Measurements from ENCODE around the gene RPL17.

DNA sequence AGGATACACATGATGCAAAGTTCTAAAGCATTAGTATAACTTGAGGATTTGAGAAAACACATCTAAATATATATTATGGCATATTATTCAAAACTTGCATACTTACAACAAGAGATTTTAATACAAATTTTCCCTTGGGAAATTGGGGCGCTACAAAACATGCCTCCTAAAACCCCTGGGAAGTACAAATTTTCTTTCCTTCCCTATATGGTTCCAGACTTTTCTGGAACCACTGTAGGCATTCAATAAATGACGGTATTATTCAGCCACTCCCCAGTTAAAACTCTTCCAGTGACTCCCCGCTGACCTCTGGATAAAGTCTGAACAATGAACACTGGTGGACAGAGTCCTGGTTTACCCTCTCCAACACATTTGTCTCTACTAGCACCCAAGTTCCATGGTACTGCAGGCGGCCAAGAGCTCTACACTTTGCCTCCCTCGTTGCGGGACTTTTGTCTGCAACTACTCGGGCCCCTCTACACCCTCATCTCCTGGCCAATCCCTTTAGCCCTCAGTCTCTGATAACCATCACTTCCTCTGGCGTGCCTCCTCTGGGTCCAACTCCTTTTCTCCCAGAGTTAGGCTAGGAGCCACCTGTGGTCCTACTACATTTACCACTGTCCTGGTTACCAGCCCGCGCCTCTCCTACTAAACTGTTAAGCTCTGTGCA is 998 bp downstream of the HDHD2 start:
- PRO-cap: no peak
- RAMPAGE, long total RNA, 4 experiments: no peak in any of the 4 experiments

DNA sequence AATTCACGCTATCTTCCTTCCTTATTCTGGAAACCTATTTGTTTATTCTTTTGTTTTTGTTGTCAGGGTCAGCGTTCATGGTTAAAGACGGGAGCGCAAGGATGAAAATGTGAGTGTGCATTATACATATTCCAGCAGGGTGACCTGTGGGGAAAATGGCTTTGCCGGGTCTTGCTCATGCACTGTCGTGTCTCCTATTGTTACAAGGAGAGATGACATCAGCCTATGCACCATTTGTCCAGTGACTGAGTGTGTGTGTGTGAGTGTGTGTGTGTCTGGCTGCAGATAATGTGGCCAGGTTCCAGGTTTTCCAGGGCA is 92.7 kb upstream of the SMAD2 start:
- PRO-cap: no peak
- RAMPAGE, long total RNA, 4 experiments: no peak in any of the 4 experiments

- PRO-cap: no peak
- RAMPAGE, long total RNA, 4 experiments: no peak in any of the 4 experiments
Observed at GRCh38 chr18:48084750-48085331, 154.4 kb upstream of the SMAD2 start.

DNA sequence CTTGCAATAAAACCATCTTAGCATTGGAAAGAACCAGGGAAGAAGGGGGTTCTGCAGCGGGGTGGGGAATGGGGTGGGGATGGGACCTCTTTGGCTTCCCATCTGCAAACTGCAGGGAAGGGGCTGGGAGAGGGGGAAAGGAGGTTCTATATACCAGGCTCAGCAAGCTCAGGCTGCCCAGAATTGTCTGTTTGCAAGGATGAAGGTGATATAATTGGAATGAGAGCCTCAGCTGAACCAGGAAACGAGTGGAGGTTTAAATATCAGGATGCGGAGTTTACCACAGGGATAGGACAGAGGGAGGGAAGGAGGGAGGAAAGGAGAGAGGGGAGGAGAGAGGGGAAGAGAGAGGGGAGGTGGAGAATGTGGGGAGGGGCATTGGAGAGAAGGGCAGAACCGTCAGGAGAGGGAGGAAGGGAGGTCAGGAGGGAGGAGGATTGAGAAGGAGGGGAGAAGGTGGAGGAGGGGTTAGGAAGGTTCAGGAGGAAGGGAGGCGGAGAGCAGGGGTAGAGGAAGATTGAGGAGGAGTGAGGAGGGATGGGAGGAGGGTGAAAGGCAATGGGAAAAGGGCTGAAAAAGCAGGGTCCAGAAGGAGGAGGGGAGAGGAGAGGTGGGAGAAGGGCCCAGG is 176.4 kb upstream of the SMAD2 start:
- PRO-cap: no peak
- RAMPAGE, long total RNA, 4 experiments: no peak in any of the 4 experiments

DNA sequence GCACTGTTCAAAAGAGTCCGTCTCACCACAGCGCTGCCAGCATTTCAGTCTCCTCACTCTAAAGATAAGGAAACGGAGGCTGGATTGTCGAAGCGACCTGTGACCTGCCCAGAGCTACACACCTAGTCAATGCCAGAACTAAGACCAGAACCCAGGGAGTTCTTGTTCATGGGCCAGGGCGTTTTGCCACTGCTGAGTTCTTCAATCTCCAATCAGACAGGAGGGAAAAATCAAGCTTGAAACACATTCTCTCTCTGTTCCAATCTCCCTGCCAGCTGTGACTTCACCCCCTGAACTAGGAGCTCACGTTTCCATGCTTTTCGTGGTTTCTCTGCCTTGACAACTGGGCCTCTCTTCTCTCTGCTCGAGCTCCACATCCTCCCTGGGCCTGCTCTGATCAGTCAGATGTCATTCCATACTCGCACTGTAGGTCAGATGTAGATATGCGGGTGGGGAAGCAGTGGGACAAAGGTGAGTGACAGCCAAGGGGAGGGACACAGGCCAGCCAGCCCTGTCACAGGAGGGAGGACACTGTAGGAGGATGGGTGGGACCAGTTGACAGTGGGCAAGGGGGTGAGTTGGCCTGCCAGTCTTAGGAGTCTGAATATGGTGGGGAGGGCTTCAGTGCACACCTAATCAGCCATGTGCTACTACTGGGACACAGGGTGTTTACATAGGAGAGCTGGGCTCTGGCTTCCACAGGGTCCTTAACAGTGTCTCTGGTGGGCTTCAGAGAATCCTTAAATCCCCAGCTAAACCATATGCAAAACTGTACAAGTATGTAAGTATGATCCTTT is 221.2 kb upstream of the SMAD2 start:
- PRO-cap: no peak
- RAMPAGE, long total RNA, 4 experiments: no peak in any of the 4 experiments

GRCh38 chr18:48161190-48161997 is 230.9 kb upstream of the SMAD2 start:
- PRO-cap: bidirectional peak, plus-strand start at chr18:48161467, minus-strand start at chr18:48161341; bidirectional peak, plus-strand start at chr18:48161905, minus-strand start at chr18:48161673
- RAMPAGE, long total RNA, 4 experiments: no peak in any of the 4 experiments

- PRO-cap: no peak
- RAMPAGE, long total RNA, 4 experiments: no peak in any of the 4 experiments
Observed at GRCh38 chr18:48161998-48162516, 231.6 kb upstream of the SMAD2 start.

DNA sequence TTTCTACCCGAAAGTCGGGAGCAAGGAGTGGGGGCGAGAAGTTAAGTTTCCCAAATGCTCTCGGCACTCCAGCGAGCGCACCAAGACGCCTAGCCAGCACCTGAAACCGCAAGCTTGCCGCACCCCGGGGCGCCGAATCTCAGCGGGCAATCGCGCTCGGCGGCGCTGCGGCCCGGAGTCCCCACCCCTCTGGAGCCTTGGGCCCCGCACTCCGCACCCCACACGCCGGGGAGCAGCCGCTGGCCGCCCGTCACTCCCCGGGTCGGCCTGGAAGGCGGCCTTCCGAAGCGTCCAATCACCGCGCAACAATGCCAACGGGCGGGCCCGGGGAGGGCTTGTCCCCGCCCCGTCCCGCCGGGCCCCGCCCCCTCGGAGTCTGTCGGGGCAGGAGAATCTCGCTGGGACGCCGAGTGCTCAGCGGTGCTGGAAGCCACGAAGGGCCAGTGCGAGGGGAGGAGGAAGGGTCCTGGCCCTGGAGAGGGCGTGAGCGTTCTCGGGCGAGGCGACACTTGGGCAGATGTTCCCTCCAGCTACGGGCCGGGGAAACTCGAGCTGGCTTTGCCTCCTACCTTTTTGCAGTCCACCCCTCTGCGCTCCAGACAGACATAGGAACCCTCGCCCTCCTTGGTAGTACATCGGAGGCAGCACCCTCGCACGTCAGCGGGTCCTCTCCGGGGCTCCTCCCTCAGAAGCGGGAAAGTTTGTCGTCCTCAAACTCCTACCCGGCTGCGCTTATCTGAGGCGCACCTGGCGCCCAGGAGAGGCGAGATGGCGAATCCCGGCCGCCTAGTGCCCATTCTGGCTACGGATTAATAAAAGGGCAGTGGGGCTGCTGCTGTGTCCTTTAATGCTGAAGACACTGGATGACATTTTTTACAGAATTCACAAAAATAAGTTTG is 1.2 kb upstream of the ZBTB7C start:
- PRO-cap: bidirectional peak, plus-strand start at position 409 of the sequence, minus-strand start at position 191 of the sequence
- RAMPAGE, long total RNA, 4 experiments: start-site peak on the minus strand in 1 of 4 experiments, centred at position 640 of the sequence, 6 reads per replicate

- PRO-cap: no peak
- RAMPAGE, long total RNA, 4 experiments: no peak in any of the 4 experiments
Observed at GRCh38 chr18:48538369-48538813, 440 bp upstream of the CTIF start.

DNA sequence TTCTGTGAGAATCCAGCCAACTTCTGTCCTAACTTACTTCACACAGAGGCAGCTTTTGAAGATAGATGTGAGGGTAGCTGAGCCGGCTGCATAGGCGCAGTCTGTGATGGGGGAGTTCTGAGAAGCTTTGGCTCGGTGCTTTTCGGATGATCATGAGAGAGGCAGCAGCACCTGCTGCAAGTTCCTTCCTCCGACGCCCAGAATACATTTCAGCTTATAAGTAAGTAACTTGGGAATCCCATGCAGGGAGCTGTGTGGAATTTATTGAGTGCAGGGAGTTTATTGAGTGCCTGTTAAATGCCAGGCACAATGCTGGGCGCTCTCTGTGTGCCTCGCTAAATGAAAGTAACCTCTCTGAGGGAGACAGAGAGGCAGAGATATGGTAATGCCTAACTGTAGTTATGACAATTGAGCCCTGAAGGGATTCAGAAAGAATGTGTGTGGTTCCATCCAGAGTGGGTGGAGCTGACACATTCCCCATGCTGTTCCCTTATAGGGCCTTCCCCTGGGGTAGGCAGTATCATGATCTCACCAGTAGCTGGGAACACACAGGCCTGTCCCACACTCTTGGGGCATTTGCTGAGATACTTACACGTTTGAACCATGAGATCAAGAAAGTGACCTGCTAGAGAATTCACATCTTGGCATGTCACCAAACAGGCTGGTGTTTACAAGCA is 9.0 kb downstream of the CTIF start:
- PRO-cap: bidirectional peak, plus-strand start at position 564 of the sequence, minus-strand start at position 403 of the sequence
- RAMPAGE, long total RNA, 4 experiments: no peak in any of the 4 experiments

DNA sequence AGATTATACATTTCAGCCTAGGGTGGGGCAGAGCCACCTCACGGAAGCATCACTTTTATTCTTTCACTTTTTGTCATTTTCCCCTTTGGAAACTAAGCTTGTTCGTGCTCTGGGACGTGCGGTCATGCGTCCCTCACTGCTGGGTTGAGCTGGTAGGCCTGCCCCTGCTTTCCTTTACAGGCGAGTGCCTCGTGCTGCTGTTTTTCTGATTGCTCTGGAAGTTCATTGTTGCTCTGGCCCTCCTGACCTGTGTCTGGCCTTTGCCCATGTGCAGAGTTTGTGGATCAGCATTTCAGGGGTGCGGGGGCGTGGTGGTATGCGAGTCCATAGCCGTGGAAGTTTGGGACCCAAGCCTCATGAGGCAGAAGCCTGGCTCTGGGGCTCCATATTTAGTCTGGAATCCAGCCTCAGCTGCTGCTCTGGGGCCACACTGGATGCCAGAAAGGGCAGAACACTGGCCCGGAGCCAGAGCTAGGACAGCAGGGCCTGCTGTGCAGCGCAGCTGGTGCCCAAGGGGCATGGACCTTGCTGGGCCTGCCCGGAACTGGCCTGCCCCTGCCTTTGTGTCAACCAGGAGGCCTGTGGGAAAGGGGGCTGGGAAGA is 51.1 kb downstream of the CTIF start:
- PRO-cap: no peak
- RAMPAGE, long total RNA, 4 experiments: no peak in any of the 4 experiments

- PRO-cap: no peak
- RAMPAGE, long total RNA, 4 experiments: no peak in any of the 4 experiments
Observed at GRCh38 chr18:48730683-48731039, 191.8 kb downstream of the CTIF start.

DNA sequence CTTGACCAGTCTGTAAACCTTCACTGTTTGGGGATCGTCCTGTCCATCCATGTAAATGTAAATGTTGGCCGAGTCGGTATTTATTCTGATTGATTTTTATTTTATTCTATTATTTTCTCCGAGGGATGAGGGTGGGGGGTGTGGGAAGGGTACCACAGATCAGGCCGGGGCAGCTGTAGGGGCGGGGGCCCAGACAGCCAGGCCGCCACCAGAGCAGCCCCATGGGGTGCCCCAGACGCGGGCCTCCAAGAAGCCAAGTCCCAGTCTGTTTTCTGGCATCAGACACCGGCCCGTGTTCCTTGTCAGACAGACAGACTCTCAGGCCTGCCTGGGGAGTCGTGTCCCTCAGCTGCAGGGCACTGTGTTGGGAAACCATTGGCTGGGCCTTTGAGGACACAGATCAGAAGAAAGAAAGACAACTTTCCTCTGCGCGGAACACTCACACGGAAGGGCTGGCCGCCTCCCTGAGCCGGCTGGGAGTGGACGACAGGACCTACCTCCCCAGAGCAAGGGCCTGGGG is 88.1 kb downstream of the SMAD7 start:
- PRO-cap: no peak
- RAMPAGE, long total RNA, 4 experiments: no peak in any of the 4 experiments

DNA sequence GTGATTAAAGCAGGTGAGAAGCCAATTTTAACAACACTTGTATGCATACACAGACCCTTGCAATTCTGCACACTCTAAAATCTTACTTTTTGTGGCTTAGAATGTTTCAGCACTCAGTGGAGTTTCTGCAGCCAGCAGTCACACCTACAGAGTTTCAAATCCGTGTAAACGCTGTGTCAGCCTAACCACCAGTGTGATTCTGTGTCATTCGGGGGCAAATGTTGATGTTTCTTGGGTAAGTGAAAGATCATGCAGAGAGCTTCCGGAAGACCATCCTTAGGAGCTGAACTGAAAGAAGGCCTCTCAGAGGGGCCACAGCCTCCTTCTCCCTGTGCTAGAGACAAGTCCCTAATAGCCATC is 82.4 kb downstream of the SMAD7 start:
- PRO-cap: no peak
- RAMPAGE, long total RNA, 4 experiments: no peak in any of the 4 experiments

GRCh38 chr18:48896534-48897325 is 54.0 kb downstream of the SMAD7 start:
- PRO-cap: no peak
- RAMPAGE, long total RNA, 4 experiments: no peak in any of the 4 experiments

DNA sequence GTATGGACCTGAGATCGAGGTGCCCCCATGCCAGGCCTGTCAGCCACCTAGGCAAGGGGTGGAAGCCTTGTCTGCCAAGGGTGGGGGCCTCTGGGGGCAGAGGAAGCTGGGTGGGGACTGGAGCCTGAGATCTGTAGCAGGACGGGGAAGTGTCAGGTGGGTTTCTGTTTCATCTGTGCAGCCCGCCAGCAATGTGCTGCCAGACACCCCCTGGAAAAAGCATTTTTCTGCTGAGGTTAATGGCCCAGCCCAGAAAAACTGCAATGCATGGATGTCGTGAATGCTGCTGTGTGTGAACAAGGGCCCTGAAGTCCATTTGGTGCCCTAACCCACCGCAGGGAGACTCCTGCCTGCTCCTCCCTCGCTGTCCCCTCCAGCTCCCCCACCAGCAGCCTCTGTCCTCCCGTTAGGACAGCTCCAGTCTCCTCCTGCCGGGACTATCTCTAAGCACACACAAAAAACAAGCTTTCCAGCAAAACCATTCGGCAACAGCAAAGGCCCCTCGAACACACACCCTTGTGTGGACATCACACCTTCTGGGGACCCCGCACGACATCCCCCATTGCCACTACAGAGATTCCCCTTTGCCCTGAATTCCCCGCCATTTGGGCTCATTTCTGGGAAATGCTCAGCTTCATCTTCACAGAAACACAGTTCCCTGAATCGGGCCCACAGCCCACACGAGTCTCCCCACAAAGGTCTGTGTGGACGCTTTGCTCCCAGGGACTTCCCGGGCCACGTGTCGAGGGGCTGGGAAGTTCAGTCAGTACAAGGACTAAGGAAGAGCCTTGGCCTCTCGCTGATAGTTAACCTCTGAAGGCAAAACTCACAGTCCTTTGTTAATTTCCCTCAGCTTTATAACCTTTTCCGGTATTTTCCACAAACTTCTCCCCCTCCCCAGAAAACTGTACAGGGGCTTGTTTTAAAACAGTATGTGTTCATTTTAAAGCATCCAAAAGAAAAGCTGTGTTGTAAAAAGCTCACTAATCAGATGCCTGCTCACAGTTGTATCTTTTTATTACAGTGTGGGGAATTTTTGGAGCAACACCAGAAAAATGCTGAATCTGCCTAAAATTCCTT is 26.1 kb downstream of the SMAD7 start:
- PRO-cap: no peak
- RAMPAGE, long total RNA, 4 experiments: no peak in any of the 4 experiments

DNA sequence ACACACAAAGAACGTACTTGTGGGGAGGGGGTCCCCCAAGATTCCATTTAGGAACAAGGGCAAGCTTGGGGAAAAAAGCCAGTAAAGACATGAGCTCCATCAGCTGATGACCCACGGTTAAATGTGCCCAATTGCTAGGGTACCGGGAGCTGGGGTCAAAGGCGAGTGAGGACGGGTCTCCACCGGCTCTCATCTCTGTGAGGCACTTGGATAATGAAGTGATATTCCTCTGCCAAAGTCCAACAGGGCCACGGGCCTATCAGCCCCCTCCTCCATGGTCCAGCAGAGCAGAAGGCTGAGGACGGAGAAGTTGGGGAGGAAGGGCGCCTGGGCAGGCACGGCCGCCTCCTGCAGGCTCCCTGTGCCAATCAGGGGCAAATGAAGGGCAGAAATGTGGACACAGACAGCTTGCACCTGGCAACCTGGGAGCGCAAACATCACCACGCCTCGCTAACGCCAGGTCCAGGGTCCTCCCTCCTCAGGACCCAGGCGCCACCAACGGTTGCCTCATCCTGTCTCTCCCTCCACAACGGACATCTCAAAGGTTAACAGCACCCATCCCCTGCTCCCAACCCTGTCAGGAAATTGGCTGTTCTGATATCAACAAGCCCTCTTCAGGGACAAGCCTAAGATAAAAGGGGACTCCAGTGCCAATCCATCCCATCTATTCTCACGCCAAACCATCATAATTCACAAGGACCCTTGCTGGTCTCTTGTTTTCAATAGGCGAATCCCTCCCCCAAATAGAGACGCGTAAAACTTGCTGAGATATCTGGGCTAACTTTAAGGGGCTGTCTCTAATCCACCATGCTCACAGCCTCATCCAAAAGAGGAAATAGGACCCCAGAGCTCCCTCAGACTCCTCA is 24.3 kb downstream of the SMAD7 start:
- PRO-cap: no peak
- RAMPAGE, long total RNA, 4 experiments: no peak in any of the 4 experiments

- PRO-cap: no peak
- RAMPAGE, long total RNA, 4 experiments: no peak in any of the 4 experiments
Observed at GRCh38 chr18:48932495-48932755, 18.3 kb downstream of the SMAD7 start.

- PRO-cap: no peak
- RAMPAGE, long total RNA, 4 experiments: no peak in any of the 4 experiments
Observed at GRCh38 chr18:48946221-48947006, 4.4 kb downstream of the SMAD7 start.

DNA sequence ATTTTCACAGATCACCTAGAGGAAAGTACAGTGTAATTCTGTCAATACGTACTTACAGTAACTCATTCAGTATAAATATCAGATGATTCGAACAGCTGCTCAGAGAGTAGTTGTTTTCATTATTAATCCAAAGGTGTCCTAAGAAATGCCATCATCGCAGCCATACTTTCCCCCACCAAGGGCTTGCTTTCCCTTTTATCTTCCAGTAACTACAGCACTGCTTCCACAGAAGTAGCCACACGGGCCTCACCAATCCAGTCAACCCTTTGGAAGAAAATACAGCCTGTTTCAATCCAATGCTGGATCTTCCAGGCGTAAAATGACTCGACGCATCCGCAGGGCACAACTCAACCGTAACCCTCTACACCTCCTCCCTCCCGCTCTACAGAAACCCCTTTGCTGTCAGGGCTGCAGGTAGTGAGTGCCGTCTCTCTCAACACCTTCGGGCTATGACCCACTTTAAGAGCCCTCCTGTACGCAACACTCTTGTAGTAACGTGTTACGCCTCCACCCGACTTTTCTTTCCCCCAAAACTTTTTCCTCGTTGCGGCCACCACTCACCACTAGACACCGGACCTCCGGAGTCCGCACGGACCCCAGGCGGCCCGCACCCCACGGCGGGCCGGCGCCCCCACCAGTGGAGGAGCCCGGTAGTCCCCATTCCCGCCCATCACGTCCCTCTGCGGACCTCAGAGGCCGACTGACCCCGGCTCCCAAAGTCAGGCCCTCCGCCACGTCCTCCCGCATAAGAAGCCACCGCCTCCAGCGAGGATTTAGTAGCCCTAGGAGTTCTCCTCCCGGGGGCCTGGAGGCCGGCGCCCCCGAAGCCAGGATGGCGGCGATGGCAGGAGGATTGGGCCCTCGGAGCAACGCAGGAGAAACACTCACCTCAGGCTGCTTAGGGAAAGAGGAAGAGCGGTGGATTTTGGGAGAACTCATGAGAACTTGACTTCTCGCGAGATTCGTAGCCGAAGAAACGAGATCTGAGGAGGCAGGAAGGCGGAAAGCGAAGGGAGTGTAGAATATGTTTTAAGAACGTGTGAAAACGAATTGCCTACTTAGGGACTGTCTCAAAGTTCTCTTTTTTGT is at the start of gene RPL17:
RPL17 (minus strand) TSS at position 896 of the 1,089 bp plus-strand sequence.
- PRO-cap: unidirectional peak, plus-strand start at position 322 of the sequence; unidirectional peak, minus-strand start at position 910 of the sequence
- RAMPAGE, long total RNA, 4 experiments: start-site peak on the minus strand in 4 of 4 experiments, centred at positions 901 to 908 of the sequence, 8,003 to 52,962 reads per replicate

All from gastroesophageal sphincter (tissue), 4 donors.